A172 (cell line): ENCODE measurements around the genes SPTBN5 and STARD9.

DNA sequence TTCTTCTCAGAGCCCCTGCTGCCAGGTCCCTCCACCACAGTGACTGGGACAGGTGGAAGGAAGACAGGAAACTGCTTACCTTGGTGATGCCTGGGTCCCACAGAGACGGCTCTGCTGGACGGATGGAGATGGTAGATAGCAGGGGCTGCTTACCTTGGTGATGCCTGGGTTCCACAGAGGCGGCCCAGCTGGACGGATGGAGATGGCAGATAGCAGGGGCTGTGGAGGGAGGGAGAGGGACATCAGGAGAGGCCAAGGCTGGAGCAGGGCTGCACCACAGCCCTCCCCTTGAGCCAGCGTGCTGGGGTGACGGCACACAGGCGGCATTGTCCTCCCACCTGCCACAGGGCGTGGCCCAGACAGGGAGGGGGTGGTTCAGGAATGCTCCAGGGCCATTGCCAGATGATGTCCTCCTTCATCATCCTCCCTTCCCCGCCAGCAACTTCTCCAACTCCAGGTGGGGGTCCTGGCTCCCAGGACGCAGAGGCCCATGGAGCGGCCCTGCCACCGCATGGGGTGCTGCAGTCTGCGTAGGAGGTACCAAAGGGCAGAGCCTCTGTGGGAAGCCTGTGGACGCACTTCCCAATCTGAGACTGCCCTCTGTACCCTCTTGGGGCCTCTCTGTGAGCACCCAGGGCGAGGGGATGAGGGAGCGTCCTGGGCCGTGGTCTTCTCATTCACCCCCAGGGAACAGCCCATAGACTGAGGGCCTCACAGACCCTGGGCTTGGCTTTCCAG is at the start of gene SPTBN5:
Gene SPTBN5, minus strand, starts transcription at position 308 of the 738 bp plus-strand sequence.
- RAMPAGE, long total RNA = no peak

GRCh38 chr15:41920229-41920646 is 26.4 kb upstream of the SPTBN5 start:
- RAMPAGE, long total RNA = no peak

DNA sequence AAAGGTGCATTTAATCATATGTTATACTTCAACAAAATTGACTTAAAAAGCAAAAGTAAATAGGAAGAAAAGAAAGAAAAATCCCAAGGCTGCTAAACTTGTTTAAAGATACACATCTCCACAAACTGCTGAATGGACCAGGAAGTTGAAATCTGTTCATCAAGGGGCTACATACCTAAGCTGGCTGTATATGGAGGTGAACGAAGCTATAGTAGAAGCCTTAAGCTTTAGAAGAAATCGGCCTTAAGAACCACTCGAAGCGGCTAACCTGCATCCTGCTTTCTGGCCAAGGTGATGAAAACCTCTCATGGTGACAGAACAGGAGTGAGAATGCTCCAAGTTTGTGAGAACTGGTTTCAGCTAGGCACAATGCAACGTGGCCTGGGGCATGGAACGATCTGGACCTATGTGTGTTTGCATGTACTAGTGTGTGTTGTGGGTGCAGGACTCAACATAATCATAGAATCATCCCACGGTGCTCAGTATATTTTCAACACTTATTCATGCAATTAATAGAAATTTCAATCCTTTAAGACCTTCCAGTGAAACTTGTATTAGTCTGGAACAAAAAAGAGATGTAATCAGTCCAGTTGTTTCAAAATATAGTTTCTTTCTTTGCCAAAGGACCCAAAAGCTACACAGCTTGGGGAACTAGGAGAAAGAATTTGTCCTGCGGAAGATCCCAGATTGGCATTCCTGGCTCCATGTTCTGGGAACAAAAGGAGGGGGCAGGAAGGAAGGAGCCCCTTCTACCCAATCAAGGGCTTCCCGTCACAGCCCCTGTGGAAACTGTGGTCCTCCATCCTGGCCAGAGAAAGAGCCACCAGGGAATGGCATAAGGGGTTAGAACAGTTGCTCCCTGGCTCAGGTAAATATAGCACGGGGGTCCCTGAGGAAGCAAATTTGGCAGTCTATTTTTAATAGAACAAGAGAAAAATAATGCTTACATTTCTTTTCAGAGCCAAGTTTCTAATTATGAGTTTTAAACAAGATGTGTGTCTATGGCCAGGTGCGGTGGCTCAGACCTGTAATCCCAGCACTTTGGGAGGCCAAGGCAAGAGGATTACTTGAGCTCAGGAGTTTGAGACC is 31.6 kb upstream of the SPTBN5 start:
- RAMPAGE, long total RNA = no peak

DNA sequence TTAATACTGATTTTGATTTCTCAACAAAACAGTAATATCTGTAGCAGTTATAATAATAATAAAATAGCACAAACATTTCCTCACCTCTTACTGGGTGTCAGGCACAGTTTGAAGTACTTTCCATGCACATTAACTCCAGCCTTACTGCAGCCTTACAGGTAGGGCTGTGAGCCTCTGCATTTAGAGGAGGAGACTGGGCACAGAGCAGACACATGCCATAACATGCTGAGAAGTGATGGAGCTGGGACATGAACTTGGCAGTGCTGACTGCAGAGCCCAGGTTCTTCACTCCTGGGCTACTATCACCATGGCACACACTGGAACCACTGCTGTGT is 25.5 kb downstream of the EHD4 start:
- RAMPAGE, long total RNA = no peak

- RAMPAGE, long total RNA = no peak
These were observed 14.5 kb upstream of the PLA2G4E start for GRCh38 chr15:42035265-42035905.

GRCh38 chr15:42151701-42152173 is 4.7 kb downstream of the PLA2G4F start:
- RAMPAGE, long total RNA = no peak

- RAMPAGE, long total RNA = no peak
These were observed 19.5 kb upstream of the VPS39 start for GRCh38 chr15:42227665-42227934.

DNA sequence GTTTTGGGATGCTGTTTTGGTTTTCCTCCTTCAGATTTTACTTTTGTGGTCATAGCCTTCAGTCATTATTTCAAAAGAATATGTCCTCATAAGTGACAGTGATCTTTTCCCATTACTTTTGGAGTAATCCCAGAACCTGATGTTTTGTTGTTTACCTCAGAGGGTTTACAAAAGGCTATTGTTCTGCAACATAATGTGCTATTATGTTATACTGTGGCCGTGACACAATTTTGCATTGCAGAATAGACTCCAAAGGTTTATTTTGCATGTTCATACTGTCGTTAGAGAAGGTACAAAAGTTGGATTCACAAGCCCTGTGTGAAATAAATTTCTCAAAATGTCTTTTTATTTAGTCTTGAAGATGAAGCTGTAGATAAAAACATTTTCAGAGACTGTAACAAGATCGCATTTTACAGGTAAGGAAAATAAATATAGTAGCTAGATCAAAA is 2.8 kb upstream of the TMEM87A start:
- RAMPAGE, long total RNA = no peak

GRCh38 chr15:42285067-42285477 is 11.8 kb upstream of the TMEM87A start:
- RAMPAGE, long total RNA = no peak

- RAMPAGE, long total RNA = no peak
These were observed 28.6 kb upstream of the TMEM87A start for GRCh38 chr15:42301805-42302335.

GRCh38 chr15:42386322-42386740 is 27.0 kb downstream of the CAPN3 start:
- RAMPAGE, long total RNA = no peak

GRCh38 chr15:42395802-42396228 is 36.5 kb downstream of the CAPN3 start:
- RAMPAGE, long total RNA = no peak

DNA sequence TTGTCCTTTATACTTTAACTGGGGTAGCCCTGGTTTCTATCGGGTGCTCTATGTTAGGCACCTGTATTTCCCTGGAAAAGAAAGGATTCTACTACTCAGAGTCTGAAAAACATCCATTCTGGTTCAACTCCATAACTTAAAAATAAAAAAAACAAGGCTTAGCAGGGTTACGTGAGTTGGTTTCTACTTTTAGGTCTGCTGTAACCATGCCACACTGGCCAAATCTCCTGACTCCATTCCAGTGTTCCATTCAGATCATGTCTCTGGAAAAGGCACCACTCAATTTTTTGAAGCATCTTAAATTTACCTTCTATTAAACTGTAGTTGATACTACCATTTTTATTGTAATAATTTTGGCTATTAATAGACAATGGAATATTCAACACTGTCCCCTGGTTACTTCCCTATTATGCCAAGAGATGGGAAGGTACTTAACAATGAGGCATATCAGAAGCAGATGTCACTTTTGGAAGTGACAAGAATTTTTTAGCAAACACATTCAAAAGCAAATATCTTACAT is 62.1 kb downstream of the CAPN3 start:
- RAMPAGE, long total RNA = no peak

GRCh38 chr15:42510899-42511473 is 15.6 kb downstream of the SNAP23 start:
- RAMPAGE, long total RNA = no peak

- RAMPAGE, long total RNA = no peak
These were observed at the start of gene STARD9 for GRCh38 chr15:42575533-42576174. STARD9 (plus strand) TSS chr15:42575606.

GRCh38 chr15:42583967-42584567 is 8.7 kb downstream of the STARD9 start:
- RAMPAGE, long total RNA = no peak

DNA sequence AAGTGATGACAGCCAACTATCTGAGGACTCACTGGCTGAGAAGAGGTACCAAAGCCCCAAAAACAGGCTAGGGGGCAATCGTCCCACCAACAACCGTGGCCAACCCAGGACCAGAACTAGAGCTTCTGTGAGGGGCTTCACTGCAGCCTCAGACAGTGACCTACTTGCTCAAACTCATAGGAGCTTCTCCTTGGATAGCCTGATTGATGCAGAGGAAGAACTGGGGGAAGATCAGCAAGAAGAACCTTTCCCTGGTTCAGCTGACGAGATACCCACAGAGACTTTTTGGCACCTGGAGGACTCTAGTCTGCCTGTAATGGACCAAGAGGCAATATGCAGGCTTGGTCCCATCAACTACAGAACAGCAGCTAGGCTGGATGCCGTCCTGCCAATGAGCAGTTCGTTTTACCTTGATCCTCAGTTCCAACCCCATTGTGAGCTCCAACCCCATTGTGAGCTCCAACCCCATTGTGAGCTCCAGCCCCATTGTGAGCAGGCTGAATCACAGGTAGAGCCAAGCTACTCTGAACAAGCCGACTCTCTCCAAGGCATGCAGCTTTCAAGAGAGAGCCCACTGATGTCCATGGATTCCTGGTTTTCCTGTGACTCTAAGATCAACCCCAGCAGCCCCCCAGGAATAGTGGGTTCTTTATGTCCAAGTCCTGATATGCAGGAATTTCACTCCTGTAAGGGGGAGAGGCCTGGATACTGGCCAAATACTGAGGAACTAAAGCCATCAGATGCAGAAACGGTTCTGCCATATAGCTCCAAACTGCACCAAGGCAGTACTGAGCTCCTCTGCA is 51.7 kb downstream of the CDAN1 start:
- RAMPAGE, long total RNA = no peak

- RAMPAGE, long total RNA = no peak
These were observed 11.7 kb downstream of the CDAN1 start for GRCh38 chr15:42724946-42725913.

GRCh38 chr15:43009317-43009524 is 88.6 kb upstream of the TTBK2 start:
- RAMPAGE, long total RNA = no peak

- RAMPAGE, long total RNA = no peak
These were observed 90.3 kb downstream of the UBR1 start for GRCh38 chr15:43015550-43015950.